Epithelial cell of alveolus of lung (primary cell): ENCODE measurements around a stretch of chr2.

DNA sequence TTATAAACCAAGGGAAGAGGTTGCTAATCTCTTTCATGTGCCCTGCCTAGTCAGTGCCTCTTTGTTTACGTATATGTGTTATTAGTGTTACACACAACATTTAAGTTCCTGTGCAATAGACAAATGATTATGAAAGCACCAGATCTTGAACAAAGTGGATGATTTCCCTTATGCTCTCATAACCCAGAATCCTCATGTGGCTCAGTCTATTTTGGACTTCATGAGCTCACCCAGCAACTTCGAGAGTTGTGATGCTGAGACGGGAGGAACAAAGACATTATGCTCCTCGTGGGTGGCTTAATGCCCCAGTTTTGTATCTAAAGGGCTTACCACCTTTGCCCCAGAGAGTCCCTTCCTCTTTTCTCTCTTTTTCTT lies 214.3 kb upstream of the SP5 start:
- RAMPAGE, long total RNA, result no peak
- RRBS, result no CpG with 5 or more reads among the region's 4 CpGs

- RAMPAGE, long total RNA, result no peak
- RRBS, result 3% methylated on average over 8 of the region's 72 CpGs
Measured at GRCh38 chr2:170716623-170717176, 1.6 kb downstream of the SP5 start.

GRCh38 chr2:170984582-170985194 lies 55.6 kb downstream of the GORASP2 start:
- RAMPAGE, long total RNA, result no peak
- RRBS, result no CpG with 5 or more reads among the region's 9 CpGs

DNA sequence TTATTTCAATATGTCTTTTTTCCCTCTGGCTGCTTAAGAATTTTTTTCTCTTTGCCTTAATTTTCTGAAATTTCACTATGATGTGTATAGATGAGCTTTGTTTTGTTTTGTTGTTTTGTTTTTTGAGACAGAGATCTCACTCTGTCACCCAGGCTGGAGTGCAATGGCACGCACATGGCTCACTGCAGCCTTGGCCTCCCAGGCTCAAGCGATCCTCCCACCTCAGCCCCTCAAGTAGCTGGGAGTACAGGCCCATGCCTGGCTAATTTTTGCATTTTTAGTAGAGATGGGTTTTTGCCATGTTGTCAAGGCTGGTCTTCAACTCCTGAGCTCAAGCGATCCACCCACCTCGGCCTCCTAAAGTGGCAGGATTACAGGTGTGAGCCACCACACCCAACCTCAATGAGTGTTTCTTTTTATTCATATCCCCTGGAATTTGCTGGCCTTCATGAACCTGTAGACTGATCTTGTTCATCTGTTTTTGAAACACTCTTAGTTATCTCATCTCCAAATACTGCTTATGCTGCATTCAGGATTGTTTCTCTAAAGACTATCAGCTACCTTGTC lies 110.2 kb downstream of the GORASP2 start:
- RAMPAGE, long total RNA, result no peak
- RRBS, result no CpG with 5 or more reads among the region's 4 CpGs

DNA sequence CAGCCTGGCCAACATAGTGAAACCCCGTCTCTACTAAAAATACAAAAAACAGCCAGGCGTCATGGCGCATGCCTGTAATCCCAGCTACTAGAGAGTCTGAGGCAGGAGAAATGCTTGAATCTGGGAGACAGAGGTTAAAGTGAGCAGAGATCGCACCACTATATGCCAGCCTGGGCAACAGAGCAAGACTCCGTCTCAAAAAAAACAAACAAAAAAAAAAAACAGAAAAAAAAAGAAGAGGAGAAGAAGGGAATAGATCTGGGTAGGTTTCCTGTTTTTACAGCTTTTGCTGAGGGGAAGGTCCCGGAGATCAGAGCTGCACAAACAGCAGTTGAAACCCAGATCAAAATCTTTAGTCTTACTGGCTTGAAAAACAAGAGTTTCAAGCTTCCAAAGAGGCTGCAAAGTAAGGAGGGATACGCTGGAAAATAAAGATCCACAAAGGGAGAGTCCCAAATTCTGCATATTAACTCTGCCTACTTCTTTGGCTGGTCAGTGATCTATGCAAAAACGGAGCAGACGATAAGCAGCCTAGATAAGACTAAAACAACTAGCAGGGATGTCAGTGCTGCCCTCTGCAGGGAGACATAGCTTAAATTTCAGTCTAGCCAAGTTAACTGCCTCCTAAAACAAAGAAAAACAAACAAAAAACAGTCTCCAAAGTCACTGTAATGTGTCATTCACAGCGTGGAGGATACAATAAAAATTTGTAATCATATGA lies 74.1 kb downstream of the TLK1 start:
- RAMPAGE, long total RNA, result no peak
- RRBS, result no CpG with 5 or more reads among the region's 10 CpGs

DNA sequence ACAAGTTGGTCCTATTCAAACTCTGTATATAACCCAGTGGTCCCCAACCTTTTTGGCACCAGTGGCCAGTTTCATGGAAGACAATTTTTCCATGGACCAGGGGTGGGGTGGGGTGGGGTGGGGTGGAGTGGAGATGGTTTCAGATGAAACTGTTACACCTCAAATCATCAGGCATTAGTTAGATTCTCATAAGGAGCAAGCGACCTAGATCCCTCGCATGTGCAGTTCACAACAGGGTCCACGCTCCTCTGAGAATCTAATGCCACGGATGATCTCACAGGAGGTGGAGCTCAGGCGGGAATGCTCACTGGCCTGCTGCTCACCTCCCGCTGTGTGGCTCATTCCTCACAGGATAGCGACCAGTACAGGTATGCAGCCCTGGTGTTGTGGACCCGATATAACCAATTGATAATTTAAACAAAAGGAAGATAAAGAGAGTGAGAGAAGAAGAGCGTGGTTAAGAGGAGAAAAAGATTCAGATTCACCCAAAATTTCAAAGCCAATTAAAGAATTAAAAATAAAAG lies 20.9 kb downstream of the TLK1 start:
- RAMPAGE, long total RNA, result no peak
- RRBS, result no CpG with 5 or more reads among the region's 9 CpGs

- RAMPAGE, long total RNA, result no peak
- RRBS, result under 1% methylated on average over 12 of the region's 55 CpGs
Measured at GRCh38 chr2:171160986-171161657, 429 bp upstream of the TLK1 start.

DNA sequence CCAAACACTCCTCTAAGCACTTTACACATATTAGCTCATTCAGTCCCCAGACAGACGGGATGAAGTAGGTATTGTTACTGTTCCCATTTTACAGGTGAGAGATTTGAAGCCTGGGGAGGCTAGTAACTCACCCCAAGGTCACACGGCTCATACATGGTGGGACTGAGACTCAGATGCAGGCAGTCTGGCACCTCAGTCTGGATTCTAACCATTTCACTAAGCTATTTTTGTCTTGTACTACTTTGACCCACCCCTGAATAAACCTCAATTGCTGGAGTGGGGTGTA lies 33.4 kb downstream of the CYBRD1 start:
- RAMPAGE, long total RNA, result no peak
- RRBS, result no CpG with 5 or more reads among the region's 2 CpGs

DNA sequence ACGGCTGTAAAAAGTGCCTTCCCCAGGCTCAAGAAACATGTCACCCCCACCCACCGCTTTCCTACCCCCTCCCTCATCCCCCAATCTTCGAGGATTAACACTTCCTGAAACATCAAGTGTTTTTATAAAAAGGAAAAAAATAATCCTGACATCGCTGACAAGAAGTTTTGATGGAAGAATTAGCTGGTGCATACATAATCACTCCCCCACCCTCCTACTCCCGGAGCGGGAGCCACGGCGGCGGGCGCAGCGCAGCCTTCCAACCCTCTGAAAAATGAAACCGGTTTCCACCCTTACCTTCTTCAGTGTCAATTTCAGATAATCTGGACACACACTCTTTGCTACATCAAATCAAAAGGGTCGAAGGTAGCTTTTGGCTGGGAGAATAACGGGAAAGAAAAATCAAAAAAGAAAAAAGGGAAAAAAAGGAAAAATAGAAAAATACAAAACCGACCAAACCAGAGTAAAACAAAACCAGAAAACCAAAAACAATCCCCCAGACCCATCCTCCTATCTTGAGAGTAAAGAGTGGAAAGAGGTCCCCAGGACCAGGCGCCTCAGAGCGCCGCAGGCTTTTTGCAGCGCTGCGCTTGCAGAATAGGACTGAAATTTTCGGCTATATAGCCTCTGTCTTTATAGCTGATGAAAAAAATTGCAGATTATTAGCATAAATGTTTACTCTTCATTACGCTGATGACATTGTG lies 7.9 kb downstream of the DLX1 start:
- RAMPAGE, long total RNA, result no peak
- RRBS, result 4% methylated on average over 8 of the region's 22 CpGs

GRCh38 chr2:172252156-172252700 lies 149.5 kb upstream of the DLX2 start:
- RAMPAGE, long total RNA, result no peak
- RRBS, result no CpG with 5 or more reads among the region's 14 CpGs

DNA sequence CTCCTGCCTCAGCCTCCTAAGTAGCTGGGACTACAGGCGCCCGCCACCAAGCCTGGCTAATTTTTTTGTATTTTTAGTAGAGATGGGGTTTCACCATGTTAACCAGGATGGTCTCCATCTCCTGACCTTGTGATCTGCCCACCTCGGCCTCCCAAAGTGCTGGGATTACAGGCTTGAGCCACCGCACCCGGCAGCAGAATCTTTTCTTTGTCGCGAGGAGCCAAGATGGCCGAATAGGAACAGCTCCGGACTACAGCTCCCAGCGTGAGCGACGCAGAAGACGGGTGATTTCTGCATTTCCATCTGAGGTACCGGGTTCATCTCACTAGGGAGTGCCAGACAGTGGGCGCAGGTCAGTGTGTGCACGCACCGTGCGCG lies 112.3 kb upstream of the ITGA6 start:
- RAMPAGE, long total RNA, result no peak
- RRBS, result 97% methylated on average over 3 of the region's 19 CpGs

- RAMPAGE, long total RNA, result no peak
- RRBS, result no CpG with 5 or more reads among the region's 4 CpGs
Measured at GRCh38 chr2:172953964-172954571, 121.6 kb upstream of the MAP3K20 start.

GRCh38 chr2:172967967-172968628 lies 107.5 kb upstream of the MAP3K20 start:
- RAMPAGE, long total RNA, result no peak
- RRBS, result no CpG with 5 or more reads among the region's 7 CpGs

DNA sequence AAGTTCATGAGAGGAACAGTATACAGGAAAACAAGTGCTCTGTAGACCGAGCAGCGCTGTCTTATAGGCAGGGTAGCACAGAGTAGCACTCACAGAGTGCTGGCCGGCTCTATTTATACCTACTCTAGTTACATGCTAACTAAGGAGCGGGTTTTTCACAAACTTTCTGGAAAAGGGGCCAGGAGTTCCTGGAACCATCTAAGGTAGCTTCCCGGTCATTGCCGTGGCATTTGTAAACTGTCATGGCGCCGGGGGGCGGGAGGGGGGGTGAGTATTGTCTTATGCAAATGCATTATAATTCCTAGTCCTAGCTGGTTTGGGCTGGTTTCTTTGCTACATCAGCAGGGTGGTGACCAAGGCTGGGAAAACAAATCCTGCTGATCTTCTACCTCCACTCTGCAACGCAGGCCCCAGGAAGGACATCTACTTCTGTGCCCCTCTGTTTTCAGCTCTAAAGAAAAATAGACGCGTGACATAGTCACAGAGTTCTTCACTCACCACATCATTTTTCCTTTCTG lies 31.6 kb upstream of the MAP3K20 start:
- RAMPAGE, long total RNA, result no peak
- RRBS, result 30% methylated on average over 2 of the region's 12 CpGs

- RAMPAGE, long total RNA, result no peak
- RRBS, result no CpG with 5 or more reads among the region's 1 CpG
Measured at GRCh38 chr2:173187804-173188366, 112.2 kb downstream of the MAP3K20 start.

DNA sequence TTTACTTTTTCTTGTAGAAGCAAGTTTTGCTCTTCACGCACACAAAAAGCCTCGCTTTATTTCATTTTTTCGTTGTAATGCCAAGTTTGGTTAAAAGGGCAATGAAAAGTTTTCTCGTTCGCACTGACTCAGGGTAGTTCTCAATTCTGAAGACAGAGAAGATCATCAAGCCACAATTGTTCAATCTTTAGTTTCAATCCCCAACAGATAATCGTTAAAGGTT lies 775 bp upstream of the CDCA7 start:
- RAMPAGE, long total RNA, result no peak
- RRBS, result no CpG with 5 or more reads among the region's 6 CpGs

GRCh38 chr2:173590061-173590842 lies 235.6 kb downstream of the CDCA7 start:
- RAMPAGE, long total RNA, result no peak
- RRBS, result no CpG with 5 or more reads among the region's 7 CpGs

- RAMPAGE, long total RNA, result no peak
- RRBS, result no CpG with 5 or more reads among the region's 10 CpGs
Measured at GRCh38 chr2:173654087-173654573, 299.5 kb downstream of the CDCA7 start.

GRCh38 chr2:174246858-174247545 lies 1.3 kb downstream of the OLA1 start:
- RAMPAGE, long total RNA, result no peak
- RRBS, result no CpG with 5 or more reads among the region's 19 CpGs

DNA sequence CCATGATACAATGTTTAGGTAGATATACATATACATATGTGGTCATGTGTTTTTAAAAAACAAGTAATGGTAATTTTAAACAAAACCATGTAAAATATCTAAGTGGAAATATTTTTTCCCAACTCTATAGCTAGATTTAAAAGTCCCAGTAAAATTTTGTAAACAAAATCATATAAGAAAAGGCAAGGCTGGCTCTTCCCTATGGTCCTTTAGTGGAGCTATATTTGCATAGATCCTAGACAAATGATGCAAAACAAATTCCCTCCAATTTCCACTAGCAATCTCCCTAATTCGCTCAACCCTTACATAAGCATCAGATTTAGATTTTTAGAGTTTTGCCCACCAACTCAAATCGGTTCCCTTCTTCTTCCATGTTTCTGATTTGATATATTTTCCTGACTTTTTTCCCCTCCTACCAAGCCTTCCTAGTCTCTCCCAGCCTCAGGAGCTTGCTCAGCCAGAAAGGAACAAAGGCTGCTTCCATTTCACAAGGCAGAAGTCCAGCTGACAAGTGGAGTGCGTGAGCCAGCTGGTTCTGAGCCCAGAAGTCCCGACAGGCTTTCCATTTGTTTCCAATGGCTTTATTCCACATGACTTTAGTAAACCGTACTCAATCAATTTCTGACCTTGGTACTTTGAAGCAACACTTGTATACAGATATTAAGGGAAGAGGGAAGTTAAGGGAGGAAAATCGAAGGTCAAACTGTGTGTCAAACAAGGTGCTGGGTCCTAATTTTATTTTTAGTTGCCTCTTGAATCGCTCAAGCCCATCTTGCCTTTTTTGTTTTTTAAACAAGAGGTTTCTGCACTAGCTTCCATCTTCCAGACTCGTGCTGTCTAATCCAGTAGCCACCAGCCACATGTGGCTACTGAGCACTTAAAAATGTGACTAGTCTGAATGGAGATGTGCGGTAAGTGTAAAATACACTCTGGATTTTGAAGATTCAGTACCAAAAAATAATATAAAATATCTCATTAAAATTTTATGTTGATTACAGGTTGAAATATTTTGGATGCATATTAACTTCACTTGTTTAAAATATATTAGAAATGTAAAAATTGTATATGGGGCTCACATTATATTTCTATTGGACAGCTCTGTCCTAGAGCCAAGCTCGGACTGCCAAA lies 36.3 kb downstream of the WIPF1 start:
- RAMPAGE, long total RNA, result no peak
- RRBS, result no CpG with 5 or more reads among the region's 10 CpGs